Measurements from ENCODE around the genes IARS2, MARK1 and HLX.

- RRBS: no CpG with 5 or more reads among the region's 3 CpGs
Measured at GRCh38 chr1:216484197-216484604, 61.0 kb upstream of the USH2A start.

DNA sequence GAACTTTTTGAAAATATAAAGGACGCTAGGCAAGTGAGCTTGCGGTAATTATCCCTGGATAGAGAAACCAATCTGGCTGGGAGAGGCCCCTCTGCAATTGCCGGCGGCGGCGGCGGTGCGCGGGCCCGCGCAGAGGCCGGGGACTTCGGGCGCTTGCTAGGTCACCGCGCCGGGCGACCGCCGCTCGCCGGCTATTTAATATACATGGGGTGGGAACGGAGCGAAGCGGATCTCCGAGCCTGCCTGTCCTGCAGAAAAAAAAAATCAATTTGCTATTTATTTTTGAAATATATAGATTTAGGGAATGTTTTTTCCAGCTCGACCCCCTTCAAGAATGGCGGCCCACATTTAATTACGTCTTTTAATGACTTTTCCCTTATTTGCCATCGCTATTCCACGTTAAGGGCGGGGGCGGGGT lies 416.4 kb upstream of the ESRRG start:
- RRBS: 73% methylated on average over 9 of the region's 33 CpGs

DNA sequence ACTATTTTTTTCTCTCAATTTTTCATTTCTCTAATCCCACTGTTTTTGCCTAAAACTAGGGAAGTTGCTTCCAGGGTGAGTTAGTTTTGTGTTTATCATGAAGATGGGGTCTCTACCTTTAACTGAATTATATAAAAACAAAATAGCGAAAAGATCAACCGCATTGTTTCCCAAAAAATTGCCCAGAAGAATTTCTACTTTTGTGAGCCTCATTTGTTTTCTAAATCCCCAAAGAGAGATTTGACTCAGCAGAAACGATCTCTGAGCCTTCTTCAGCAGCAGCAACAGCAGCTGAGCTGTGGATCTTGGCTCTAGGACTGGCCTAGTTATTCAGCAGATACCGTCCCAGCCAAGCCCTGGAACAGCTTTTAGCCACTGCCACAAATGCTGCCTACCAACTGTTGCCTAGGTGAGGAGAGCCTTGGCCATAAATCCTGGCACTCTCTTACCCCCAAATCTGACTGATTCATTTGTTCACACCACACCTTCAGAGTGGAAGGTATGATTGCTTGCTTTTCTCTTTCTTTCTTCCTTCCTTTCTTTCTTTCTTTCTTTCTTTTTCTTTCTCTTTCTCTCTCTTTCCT lies 320.0 kb downstream of the TGFB2 start:
- RRBS: no CpG with 5 or more reads among the region's 4 CpGs

- RRBS: no CpG with 5 or more reads among the region's 1 CpG
Measured at GRCh38 chr1:219488149-219488593, 124.7 kb downstream of the ZC3H11B start.

GRCh38 chr1:219929235-219929641 lies 881 bp upstream of the SLC30A10 start:
- RRBS: no CpG with 5 or more reads among the region's 13 CpGs

DNA sequence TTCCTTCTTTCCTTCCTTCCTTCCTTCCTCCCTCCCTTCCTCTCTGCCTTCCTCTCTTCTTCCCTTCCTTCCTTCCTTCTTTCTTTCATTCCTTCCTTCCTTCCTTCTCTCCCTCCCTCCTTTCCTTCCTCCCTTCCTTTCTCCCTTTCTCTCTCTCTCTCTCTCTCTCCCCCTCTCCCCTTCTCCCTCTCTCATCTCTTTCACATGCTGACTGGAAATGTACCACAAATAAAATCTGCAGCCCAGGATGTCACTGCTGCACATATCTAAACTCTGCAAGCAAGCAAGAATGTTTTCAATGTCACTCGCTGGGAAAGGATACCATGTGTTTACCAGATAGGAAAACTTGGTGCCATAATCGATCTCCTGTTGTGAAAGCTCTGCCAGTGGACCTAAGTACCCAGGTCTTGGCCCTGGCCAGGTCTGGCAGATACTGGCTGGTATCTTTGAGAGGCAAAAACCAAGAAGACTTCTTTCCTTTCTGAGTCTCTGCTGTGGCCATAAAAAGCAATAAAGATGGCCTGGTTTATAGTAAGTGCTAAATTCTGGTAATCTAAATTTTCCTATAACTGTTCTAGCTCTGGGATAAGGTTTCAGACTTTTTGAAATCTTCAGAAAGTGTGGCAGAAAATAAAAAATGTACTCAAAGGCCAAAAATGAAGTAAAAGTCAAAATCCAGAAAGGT lies 13.3 kb upstream of the SLC30A10 start:
- RRBS: no CpG with 5 or more reads among the region's 2 CpGs

DNA sequence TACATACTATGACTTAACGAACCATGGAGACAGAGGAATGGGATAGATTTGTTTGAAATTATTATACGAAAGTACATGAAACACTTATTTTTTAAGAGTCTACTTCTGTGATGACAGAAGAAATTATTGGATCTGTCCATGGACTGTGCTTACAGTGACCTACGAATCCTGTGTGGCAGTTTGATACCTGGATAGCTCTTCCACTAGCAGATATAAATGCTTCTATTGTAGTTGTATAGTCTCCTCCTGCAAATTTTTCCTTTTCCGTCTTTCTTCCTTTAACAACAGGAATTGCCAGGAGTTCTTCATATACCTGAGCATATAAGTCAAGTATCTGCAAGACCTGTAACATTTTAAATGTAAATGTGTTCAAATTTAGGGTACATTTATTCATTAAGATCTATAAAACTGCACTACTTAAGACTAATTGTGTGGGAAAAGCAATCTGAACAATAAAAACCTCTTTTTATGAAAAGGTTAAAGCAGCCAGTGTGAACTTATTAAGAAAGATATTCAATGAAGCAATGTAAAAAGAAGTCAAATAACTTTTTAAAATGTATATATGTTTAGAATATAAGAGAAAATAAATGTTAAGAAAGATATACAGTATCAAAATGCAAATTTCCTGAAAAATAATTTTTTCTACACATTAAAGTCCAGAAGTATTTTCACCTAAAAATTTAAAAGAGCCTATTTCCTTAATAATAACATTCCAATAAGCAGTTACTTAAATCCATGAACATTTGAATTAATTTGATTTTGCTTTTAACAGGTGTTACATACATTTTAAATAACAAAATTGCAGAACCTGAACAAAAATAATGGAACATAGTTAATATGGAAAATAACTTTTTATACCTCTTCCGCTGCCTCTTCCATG lies 51.8 kb upstream of the SLC30A10 start:
- RRBS: no CpG with 5 or more reads among the region's 5 CpGs

GRCh38 chr1:220093900-220094970 lies at the start of gene IARS2:
Gene IARS2 (plus strand): TSS chr1:220094132.
- RRBS: 4% methylated on average over 51 of the region's 82 CpGs

DNA sequence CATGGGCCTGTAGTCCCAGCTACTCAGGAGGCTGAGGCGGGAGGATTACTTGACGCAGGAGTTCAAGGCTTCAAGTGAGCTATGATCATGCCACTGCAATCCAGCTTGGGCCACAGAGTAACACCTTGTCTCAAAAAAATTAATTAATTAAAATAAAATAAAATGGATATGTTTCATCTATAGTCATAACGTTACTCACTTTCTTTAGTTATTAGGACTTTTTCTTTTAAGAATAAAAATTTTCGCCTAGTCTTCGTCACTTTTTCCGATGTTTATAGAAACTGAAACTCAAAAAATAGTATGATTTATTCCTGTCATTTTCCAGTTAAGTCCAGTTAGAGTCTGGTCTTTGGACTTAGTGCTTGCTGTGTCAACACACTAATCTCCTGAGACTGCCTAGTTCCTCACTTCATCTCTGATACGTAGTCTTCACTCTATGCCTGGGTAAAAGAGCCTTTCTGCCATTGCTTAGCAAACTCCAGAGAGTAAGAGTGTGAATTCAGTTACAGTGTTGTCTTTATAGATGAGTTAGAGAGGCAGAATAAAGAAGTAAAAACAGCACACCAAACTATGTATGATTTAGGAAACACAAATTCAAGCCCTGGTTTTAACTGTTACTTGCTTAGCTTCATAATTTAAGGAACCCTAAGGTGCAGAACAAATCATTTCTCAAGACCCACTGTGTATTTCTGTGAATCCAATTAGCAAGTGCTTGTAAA lies 28.2 kb downstream of the IARS2 start:
- RRBS: no CpG with 5 or more reads among the region's 7 CpGs

GRCh38 chr1:220527852-220528514 lies at the start of gene MARK1:
Gene MARK1 (plus strand): TSS chr1:220528136.
- RRBS: 5% methylated on average over 38 of the region's 74 CpGs

GRCh38 chr1:220651715-220652324 lies 38.3 kb upstream of the C1orf115 start:
- RRBS: no CpG with 5 or more reads among the region's 5 CpGs

GRCh38 chr1:220749737-220750046 lies 1.6 kb downstream of the MTARC2 start:
- RRBS: no CpG with 5 or more reads among the region's 4 CpGs

DNA sequence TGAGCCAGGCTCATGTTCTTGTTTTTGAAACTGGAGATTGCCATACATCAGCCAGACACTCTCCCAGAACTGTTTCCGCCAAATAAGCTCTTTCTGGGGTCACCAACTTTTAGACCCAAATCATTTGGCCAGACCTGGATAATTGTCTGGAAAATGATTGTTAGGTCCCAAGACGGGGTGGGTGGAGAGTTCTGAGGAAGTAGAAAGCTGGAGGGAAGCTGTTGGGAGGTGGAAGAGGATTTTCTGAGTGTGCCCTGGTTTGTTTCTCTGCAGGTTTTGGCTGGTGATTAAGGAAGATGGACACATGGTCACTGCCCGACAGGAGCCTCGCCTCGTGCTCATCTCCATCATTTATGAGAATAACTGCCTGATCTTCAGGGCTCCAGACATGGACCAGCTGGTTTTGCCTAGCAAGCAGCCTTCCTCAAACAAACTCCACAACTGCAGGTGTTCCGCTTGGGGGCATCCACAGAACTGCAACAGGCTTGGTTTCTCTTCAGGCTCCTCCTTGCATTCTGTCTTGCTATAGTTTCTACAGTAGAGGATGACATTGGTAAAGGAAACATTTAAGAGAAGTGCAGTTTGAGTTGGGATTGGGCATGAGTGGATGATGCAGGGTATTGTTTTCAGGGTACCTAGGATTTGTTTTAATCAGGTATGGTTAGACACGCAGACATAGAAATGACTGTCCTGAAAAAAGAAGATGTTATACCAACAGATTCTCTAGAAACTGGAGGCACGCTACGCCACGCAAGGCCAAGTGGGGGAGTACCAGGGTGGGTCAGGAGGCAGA lies 6.7 kb downstream of the MTARC2 start:
- RRBS: no CpG with 5 or more reads among the region's 10 CpGs

DNA sequence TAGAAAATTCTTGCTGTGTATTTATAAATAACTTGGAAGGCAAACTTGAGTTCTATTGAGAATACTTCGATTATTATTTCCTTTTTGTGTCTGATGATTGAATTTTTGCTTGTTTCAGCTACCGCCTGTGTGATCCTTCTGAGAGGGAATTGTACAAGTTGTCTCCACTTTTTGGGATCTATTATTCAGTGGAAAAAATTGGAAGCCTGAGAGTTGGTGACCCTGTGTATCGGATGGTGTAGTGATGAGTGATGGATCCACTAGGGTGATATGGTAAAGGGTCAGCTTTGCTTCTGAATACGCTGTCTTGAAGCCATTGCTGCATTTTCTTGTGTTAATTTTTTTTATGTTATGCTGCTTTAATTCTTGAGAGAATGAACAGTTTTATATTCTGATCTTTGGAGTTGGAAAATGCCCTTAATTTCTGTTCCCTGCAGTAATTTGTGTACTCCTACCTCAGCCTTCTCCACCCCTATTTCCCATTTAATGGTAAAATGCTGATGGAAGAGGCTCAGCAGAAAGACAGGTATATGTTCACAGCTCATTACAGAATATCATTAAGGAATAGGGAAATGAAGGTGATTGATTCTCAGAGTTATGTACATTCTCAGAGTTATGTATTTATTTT lies 4.9 kb upstream of the MTARC1 start:
- RRBS: no CpG with 5 or more reads among the region's 4 CpGs

DNA sequence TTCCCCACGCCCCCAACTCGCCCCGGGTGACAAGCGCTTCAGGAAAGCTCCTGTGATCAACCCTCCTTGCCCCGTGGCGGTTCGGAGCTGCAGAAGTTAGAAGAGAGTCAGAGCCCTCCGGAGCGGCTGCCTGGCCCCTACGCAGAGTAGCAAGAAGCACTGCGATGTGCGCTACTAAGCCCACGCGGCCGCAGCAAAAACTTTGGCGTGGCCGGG lies 281 bp upstream of the HLX start:
- RRBS: 5% methylated on average over 12 of the region's 17 CpGs

- RRBS: 7% methylated on average over 63 of the region's 106 CpGs
Measured at GRCh38 chr1:220879270-220880416, at the start of gene HLX. Gene HLX (plus strand): TSS chr1:220879443.

GRCh38 chr1:221213000-221213463 lies 333.8 kb downstream of the HLX start:
- RRBS: no CpG with 5 or more reads among the region's 5 CpGs

DNA sequence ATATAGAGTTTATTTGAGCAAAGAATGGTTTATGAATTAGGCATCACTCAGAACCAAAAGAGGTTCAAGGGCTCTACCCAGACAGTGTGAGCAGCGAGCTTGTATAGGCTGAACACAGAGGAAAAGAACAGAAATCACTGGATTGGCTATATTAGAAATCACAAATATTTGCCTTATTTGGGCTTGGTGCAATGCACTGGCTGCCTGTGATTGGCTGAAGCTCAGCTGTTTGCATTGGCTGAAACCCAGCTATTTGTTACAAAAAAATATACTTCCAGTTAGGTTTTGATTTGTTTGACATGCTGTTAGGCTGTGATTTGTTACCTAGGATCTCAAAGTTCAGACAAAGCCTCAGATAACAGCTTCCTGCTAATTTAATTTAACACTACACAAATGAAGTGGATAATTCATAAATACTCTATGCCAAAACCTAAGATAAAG lies 179.3 kb downstream of the DUSP10 start:
- RRBS: no CpG with 5 or more reads among the region's 1 CpG

- RRBS: no CpG with 5 or more reads among the region's 3 CpGs
Measured at GRCh38 chr1:221620345-221621012, 121.4 kb downstream of the DUSP10 start.

Data from OVCAR3 (cell line).